Peripheral blood mononuclear cell (primary cell): Measurements from ENCODE around the genes WNT5B and ADIPOR2.

DNA sequence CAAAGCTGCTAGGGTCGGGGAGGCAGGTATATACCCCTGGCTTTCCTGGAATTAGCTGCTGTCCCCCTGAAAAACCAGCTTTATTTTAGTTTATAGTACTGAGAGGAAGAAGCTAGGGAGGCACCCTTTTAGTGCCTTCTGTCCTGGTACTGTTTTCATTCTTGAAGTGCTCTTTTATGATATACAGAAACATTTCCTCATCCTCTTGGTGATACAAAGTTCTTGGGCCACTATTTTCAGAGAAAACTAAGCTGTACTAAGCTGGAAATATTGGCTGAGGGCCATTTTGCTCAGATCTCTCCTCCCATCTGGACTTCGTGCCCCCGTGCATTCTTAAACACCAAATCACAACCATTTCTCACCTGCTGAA lies 159.0 kb downstream of the FBXL14 start:
- PRO-cap, 8 experiments = no peak in any of the 8 experiments

DNA sequence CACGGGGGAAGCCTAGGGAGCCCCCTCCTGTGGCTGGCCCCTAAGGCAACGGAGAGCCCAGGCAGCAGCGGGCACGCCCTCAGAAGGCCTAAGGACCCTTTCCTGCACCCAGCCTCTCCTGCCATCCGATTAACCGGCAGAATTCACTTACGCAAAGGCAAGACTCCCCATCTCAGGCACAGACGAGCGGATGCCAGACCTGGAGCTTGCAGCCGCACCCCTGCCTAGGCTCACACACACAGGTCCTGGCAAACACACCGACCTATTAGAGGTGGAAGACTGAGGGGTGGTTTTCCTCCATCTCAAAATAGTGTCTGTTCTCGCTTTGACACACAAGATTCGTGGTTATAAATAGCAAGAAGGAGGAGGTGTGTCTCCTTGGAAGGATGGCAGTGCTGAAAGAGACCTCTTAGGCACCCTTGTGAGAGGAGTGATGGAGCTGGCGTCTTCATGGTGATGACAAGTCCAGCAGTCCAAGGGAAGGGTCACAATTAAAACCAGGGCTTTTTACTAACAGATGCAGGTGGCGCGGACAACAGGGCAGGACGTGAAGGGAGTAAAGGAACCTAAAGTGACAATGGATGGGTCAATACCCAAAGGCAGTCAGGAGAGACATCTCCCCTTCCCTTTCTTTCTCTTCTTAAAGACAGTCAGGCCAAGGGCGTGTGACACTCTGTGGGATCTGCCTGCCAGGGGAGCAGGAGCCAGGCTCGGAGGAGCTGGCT lies 62.3 kb downstream of the FBXL14 start:
- PRO-cap, 8 experiments = no peak in any of the 8 experiments

DNA sequence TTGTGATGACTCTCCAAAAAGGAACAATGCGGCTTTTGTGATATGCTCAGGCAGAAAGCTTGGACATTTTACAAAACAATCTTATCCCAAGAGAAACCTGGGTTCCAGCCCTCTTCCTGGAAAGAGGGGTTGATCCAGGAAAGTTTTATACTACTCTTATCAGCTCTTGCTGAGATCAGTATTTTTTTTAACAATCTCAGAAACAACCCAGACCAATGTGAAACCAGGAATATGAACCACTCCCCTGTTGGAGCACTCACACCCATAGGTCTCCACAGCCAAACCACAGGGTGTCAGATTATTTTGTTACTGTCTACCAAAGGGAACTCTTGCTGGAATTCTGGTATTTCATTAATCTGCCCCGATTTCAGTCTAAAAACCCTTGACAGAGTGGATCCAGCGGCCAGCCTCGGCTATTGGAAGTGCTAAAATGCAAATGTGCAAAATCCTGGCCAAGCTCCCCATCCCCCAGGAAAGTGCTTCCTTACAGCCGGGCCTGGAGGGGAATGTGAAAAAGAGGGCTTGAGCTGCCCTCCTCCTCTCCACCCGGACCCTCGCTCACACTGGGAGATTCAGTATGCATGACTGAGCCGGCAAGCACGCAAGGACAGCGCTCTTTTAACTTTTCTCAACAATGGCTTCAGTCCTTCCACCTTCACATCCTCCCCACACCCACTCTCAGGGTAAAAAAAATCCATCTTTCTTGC lies 4.0 kb downstream of the FBXL14 start:
- PRO-cap, 8 experiments = no peak in any of the 8 experiments

DNA sequence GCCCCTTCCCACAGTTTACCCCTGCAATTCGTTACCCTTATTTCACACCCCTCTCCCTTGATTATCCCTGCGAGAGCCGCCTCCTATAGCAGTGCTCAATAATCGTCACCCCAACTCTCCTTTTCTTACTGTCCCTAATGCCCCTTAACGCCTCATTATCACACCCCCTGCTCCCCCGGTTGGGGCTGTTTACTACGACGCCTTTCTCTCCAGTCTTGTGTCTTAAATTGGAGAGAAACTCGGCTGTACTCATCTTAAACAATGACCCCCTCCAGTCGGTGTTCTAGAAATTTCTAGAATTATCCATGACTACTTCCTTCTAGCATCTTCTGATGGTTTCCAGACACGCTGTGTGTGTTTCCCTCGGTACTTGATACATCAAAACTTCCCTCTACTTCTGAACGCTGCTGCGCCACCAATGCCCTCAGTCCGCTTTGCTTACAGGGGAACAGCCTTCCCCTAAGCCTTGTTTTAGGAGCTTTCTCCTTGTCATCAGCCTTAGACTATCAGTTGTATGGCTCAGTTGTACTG lies 785 bp upstream of the FBXL14 start:
- PRO-cap, 8 experiments = no peak in any of the 8 experiments

DNA sequence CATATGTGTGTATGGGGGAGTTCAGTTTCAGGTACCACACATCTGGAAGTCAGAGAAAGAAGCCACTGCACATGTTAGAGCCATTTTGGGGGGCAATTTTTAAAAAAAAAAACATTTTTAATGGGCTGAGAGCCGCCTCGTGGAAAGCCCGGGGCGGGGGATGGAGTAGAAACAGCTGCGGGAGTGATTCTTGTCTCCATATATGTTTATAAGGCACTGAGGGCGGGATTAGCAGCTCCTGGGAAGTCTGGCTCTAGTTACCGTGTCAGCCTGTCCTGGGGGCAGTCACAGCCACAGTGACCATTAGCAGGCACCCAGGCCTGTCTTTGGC lies at the start of gene WNT5B:
Gene WNT5B (plus strand): TSS at position 284 of the 331 bp plus-strand sequence.
- PRO-cap, 8 experiments = no peak in any of the 8 experiments

- PRO-cap, 8 experiments = no peak in any of the 8 experiments
Measured at GRCh38 chr12:1669992-1670854, 20.6 kb upstream of the ADIPOR2 start.

DNA sequence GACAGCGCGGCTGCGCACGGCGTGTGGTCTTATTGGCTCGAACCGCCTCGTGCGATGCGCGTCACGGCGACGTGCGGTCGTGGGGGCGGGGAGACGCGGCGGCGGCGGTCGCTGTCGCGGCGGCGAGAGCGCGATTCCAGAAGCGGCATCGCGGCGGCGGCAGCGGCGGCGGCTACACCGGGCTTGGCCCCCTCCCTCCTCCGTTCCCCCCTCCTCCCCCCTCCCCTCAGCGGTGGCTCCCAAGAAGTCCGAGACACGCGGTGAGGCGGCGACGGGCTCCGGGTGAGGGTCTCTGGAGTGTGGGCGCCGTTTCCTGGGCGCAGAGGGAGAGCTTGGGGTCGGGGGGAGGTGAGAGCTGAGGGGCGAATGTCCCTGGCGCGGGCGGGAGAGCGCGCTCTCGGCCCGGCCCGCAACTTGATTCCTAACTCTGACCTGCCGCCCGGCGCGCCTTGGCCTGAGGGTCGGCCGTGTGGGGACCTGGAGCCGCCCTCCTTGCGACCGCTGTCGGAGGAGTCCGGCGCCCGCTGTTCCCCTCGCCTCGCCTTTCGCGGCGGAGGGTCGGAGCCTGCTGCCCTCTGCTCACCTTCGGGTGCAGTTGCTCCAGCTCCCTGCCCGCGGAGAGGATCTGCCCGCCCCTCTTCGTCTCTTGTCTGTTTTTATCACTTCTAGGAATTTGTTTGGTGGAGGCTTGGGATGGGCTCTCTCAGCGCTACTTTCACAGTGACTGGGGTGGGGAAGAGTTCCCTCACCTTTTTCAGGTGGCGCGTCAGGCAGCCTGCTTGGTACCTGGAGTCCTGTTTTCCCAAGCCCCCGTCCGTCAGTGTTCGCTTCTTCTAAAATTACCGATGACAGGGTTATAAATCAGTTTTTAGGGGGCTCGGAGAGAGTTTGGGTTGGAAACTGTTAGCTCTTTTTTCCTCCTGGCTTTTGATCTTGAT lies at the start of gene ADIPOR2:
Gene ADIPOR2 (plus strand): TSS at position 139 of the 938 bp plus-strand sequence.
- PRO-cap, 8 experiments = peak in 8 of 8 experiments; most common plus-strand start position 544 of the sequence (in 6); most common minus-strand start position 529 of the sequence (in 7)

DNA sequence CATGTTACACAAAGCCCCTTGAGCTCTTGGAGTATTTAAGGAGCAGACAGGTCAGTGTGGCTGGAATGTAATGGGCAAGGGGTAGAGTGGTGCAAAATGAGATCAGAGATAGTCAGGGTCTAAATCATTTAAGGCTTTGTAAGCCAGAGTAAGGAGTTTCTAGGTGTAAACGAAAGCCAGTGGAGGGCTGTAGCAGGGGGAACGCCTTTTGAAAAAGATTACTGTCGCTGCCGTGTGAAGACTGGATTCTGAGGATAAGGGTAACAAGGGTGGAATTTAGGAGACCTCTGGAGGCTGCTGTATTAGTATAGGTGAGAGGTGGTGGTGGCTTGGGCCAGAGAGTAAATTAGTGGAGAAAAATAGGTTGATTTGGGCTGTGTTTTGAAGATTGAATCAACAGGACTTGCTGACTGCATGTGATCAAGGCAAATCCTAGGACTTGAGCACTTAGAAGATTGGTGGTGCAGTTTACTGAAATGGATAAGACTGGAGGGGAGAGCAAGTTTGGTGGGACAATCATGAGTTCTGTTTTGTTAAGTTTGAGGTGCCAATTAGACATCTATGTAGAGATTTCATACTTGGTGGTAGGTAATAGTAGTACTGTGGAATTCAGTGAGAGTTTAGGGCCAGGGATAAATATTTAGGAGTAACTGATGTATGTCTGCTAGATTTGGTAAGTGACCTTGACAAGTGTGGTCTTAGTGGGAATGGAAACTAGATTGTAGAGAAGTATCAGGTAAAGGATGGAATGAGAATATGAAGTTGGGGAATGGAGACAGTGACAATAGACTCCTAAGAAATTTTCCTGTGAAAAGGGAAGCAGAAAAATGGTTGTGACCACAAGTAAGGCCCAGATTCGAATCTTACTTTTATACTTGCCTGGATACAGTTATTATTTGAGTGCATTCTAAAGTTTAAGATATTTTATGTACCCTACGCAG lies 31.2 kb downstream of the ADIPOR2 start:
- PRO-cap, 8 experiments = no peak in any of the 8 experiments

DNA sequence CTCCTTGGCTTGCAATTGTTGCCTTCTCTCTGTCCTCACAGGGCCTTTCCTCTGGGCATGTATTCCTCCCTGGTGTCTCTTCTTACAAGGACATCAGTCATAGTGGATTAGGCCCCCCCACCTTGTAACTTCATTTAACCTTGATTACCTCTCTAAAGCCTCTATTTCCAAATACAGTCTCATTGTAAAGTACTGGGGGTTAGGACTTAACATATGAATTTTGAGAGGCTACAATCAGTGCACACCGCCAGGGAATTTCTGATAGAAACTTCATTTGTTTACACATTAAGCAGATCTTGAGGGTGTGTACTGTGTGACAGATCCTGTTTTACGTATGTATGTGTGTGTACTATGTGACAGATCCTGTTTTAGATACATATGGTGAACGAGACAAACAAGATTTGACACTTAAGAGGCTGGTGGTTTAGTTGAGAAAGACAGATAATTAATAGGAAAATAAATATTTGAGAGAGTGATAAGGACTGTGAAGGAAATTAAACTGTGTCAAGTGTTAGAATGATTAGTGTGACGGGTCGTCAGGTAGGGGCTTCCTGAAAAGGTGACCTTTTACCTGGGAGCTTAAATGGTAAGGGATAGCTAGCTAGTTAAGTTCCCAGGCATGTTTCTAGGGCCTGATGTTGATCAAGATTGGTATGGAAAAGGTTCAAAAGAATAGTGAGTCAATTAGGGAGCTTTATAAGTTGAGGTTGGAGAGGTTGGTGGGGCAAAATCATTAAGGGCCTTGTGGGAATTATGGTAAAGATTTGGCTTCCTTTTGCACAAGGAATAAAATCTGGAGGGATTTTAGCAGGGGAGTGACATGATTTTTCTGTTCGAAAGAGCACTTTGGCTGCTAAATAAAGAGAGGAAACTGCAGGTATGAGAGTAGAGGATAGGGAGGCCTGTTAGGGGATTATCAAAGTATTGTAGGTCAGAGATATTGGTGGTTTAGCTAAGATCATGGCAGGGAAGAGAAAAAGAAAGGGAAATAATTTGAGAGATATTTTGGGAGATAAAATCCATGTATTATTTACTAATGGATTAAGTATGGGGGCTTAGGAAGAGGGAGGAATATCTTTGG lies 49.9 kb downstream of the ADIPOR2 start:
- PRO-cap, 8 experiments = peak in 2 of 8 experiments; most common minus-strand start position 260 of the sequence (in 2)

DNA sequence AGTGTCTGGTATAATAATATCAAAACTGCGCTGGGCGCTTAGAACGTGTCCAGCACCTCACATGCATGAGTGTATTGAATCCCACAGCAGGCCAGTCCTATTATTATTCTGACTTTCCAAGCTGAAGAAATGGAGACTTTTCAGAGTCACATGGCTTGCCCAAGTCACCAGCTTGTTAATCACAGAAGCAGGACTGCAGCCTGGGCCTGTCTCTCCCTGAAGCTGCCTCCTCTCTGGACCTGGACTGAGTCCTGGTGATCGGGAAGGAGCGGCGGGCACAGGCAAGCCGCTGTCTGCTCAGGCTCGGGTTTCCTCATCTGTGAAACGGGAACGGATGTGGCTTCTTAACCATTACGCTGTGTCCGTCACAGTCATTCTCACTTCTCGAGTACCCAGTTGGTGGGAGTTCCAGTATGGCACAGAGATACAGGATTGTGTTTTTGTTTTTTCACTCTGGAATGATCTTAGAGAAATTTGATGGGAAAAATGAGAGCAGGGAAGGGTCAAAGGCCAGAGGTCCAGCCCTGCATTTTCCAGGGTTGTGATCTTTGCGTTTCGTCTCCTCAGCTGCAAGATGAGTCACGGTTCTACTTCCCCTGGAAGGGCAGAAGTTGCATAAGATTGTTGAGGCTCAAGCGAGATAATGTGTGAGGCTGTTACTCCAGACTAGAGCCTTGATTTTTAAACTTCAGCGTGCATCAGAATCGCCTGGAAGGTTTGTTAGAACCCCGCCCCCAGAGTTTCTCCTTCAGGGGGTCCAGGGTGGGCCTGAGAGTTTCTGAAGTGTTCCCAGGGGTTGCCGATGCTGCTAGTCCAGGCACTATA lies 7.6 kb upstream of the LRTM2 start:
- PRO-cap, 8 experiments = peak in 6 of 8 experiments; most common plus-strand start position 247 of the sequence (in 3); most common minus-strand start position 315 of the sequence (in 3)

- PRO-cap, 8 experiments = no peak in any of the 8 experiments
Measured at GRCh38 chr12:1935446-1936098, 17.1 kb upstream of the CACNA2D4 start.

GRCh38 chr12:2017739-2018106 lies 13.5 kb upstream of the DCP1B start:
- PRO-cap, 8 experiments = no peak in any of the 8 experiments

DNA sequence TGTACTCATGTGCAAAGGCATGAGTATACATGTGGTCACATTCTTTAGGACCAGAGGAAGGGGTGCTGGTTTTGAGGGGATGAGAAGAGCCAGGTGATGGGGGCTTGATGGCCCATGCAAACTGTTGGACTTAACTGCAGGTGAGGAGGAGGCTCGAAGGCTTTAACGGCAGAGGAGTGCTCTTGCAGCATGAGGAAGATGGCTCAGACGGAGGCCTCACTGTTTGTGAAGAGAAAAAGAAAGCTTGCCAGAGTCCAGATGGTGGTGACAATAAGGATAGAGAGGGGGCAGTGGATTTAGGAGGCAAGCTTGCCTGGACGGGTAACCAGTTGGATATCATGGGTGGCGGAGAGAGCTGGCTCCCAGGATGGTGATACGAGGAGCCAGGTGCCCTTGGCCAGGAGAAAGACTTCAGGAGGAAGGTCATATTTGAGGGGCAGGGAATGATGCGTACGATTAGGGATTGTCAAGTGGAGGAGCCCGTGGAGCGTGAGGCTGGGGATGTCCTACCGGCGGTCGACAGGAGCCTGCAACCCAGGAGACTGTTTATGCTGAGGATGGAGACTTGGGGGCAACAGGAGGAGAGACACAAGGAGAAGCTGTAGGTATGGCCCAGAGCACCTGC lies 71.7 kb downstream of the CACNA1C start:
- PRO-cap, 8 experiments = no peak in any of the 8 experiments

DNA sequence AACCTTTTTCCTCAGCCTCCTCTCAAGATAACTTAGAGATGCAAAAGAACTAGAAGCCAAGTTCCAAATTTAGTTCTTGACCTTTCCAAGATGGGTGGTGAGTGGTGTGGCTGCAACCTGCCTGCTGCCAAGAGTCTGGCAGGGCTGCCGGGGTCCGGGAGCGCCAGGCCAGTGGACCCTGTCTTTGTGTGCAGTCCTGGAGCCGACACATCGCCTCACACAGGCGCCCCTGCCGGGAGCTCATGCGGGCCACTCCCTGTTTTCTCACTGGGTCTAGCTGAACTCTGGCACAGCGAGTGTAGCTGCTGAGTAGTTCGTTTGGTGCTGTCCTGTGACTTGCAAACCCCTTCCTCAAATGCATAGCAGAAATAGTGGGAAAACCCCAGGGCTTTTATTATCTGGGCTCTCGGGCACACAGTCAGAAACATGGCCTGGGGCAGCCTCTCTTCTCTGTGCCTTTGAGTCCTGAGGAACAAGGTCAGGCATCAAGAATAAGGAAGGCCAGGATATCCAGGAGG lies 85.0 kb downstream of the CACNA1C start:
- PRO-cap, 8 experiments = no peak in any of the 8 experiments

GRCh38 chr12:2147159-2147608 lies 94.4 kb downstream of the CACNA1C start:
- PRO-cap, 8 experiments = no peak in any of the 8 experiments

- PRO-cap, 8 experiments = no peak in any of the 8 experiments
Measured at GRCh38 chr12:2180991-2181584, 128.3 kb downstream of the CACNA1C start.

GRCh38 chr12:2190830-2191131 lies 138.0 kb downstream of the CACNA1C start:
- PRO-cap, 8 experiments = no peak in any of the 8 experiments

- PRO-cap, 8 experiments = no peak in any of the 8 experiments
Measured at GRCh38 chr12:2301977-2302323, 249.2 kb downstream of the CACNA1C start.

DNA sequence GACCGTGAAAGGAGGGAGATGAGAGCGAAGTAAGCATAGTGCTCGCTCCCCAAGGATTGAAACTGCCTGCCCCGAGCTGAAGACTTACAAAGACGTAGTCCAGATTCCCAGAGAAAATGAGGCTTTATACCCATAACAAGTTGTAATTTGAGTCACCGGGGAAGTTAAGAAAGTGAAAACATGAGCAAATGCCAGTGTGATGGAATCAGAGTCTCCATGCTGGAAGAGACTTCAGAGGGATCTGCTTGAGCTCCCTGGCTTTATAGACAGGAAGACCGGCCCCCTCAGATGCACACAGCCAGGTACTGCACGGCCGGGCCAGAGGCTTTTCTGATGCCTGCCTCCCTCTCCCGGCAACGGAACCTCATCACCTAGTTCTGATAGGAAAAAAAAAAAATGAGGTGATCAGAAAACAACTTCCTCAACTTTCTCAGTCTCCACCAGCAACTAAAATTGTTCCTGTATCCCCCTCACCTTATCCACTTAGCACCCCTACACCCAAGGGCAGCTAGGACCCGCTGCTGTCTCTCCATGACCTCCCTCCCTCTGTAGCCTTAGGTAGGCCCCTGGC lies 332.3 kb downstream of the CACNA1C start:
- PRO-cap, 8 experiments = no peak in any of the 8 experiments

GRCh38 chr12:2457293-2457773 lies 337.4 kb upstream of the FKBP4 start:
- PRO-cap, 8 experiments = no peak in any of the 8 experiments